ENCODE data around the genes MANEAL, C1orf122, FHL3 and NDUFS5.

DNA sequence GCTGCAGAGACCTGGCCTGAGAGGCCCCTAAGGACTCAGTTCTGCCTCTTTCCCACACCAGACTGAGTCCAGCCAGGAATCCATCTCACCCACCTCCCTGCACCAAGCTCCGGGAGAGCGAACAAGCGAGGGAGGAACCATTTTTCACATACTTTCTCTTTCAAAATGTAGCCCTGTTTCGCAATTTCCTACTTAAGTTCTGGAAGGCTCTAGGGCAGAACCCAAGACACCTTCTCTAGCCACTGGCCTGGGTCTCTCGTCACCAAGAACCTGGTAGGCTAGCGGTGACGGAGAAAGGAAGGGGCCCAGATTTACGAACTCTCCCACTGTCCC is 10.8 kb upstream of the GNL2 start:
- PRO-cap = no peak
- RAMPAGE, long total RNA = no peak

GRCh38 chr1:37793614-37794369 is at the start of gene MANEAL:
MANEAL (plus strand) TSS chr1:37793847.
- PRO-cap = bidirectional peak, plus-strand start at chr1:37793883, minus-strand start at chr1:37793884; bidirectional peak, plus-strand start at chr1:37794091, minus-strand start at chr1:37794045; bidirectional peak, plus-strand start at chr1:37794173, minus-strand start at chr1:37794143; bidirectional peak, plus-strand start at chr1:37794252, minus-strand start at chr1:37794259
- RAMPAGE, long total RNA = no peak

DNA sequence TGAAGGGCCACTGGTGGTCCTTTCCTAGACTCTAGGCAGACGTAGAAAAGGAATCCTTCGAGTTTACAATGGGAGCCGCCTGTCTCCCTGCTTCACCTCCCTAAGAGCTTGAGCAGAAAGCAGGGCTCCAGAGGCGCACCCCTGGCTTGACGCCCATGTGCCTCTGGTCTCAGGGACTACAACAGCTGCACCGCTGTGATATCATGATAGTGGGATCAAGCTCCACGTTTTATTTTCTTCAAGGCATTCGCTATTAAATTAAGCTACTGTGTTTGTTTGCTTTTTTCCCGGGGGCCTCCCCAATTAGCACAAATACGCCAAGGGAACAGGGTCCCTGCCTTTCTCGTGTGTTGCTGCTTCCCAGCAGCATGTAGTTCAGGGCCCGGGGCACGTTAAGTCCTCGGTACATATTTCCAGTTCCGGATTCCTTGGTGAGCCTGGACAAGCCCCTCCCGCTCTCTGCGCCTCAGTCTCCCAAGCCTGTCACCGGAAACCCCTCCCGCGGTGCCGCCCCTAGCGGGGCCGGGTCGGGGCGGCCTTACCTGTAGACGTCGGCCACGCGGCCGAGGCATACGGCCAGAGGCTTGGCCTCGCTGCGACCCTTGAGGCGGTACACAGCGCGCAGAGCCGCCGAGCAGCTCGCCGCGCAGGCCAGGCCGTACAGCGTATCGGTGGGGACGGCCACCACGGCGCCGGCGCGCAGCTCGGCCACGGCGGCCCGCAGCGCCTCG is at the start of gene C1orf122:
Gene C1orf122 (plus strand): TSS at position 541 of the 731 bp plus-strand sequence.
- PRO-cap = unidirectional peak, plus-strand start at position 339 of the sequence; bidirectional peak, plus-strand start at position 547 of the sequence, minus-strand start at position 370 of the sequence
- RAMPAGE, long total RNA = no peak

DNA sequence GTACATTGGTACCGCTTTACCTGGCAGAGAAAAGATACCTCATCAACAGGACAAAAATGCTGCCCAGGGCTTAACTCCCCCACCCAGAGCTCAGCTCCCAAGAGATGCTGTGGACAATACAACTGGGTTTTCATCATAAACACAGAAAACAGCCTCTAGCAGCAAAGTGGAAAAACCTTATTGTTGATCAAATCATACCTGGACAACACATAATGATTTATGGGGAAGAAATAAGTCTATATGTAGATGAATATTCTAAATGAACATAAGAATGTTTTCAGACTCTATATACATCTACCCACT is 19.3 kb downstream of the MTF1 start:
- PRO-cap = no peak
- RAMPAGE, long total RNA = no peak

- PRO-cap = bidirectional peak, plus-strand start at chr1:37860295, minus-strand start at chr1:37860202
- RAMPAGE, long total RNA = no peak
Observed at GRCh38 chr1:37859940-37860770, 763 bp upstream of the MTF1 start.

DNA sequence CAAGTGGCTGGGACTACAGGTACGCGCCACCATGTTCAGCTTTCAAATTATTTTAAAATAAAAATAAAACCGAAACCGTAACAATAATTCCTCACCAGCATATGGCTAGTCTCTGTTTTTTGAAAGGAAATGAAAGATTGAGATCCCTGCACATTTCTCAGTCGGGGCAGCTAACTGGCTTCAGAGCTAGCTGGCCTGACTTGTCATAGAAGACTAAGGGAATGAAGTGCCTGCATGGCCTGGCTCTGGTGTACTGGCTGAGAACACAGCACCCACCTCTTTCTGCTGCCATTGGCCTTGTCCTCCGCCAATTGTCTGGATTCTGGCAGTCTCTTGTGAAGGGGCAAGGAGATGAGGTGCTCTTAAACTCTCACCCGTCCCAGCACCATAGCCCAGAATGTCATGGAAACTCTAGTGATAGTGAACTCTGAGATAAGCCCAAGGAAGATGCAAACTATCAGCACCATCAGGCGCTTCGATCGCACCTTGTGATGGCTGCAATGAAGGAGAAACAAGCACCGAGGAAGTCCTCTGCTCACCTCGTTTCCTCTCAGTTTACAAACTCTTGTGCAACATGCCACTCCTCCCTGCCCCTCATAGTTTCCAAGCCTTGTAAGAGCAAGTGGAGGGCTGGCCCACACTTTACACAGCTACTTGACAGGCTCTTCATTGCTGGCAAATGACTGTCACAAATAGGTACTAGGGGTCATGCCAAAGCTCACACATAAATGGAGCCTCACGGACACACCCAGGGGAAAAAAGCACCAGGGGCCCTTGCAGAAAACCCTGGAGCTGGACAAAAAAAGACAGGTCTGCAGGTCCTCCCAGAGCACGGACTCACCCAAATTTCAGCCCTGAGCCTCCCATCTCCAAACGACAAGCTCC is 16.4 kb downstream of the INPP5B start:
- PRO-cap = no peak
- RAMPAGE, long total RNA = no peak

GRCh38 chr1:37939900-37941148 is 6.5 kb downstream of the INPP5B start:
- PRO-cap = no peak
- RAMPAGE, long total RNA = no peak

- PRO-cap = no peak
- RAMPAGE, long total RNA = no peak
Observed at GRCh38 chr1:37955223-37955811, 8.5 kb upstream of the INPP5B start.

- PRO-cap = no peak
- RAMPAGE, long total RNA = no peak
Observed at GRCh38 chr1:37976700-37977443, 12.9 kb downstream of the SF3A3 start.

- PRO-cap = bidirectional peak, plus-strand start at chr1:38005783, minus-strand start at chr1:38005514
- RAMPAGE, long total RNA = no peak
Observed at GRCh38 chr1:38005230-38006042, at the start of gene FHL3. FHL3 (minus strand) TSS chr1:38005514.

GRCh38 chr1:38270316-38270930 is 223.8 kb upstream of the POU3F1 start:
- PRO-cap = bidirectional peak, plus-strand start at chr1:38270826, minus-strand start at chr1:38270544
- RAMPAGE, long total RNA = no peak

- PRO-cap = bidirectional peak, plus-strand start at chr1:38558985, minus-strand start at chr1:38559067
- RAMPAGE, long total RNA = no peak
Observed at GRCh38 chr1:38558887-38559147, 300.8 kb downstream of the RRAGC start.

- PRO-cap = unidirectional peak, minus-strand start at chr1:38909128
- RAMPAGE, long total RNA = no peak
Observed at GRCh38 chr1:38908895-38909230, 27.5 kb upstream of the GJA9 start.

- PRO-cap = no peak
- RAMPAGE, long total RNA = no peak
Observed at GRCh38 chr1:38923669-38924159, 17.9 kb downstream of the RHBDL2 start.

GRCh38 chr1:38929090-38929755 is 12.4 kb downstream of the RHBDL2 start:
- PRO-cap = no peak
- RAMPAGE, long total RNA = no peak

GRCh38 chr1:38993169-38993618 is 2.1 kb downstream of the AKIRIN1 start:
- PRO-cap = unidirectional peak, plus-strand start at chr1:38993484
- RAMPAGE, long total RNA = no peak

DNA sequence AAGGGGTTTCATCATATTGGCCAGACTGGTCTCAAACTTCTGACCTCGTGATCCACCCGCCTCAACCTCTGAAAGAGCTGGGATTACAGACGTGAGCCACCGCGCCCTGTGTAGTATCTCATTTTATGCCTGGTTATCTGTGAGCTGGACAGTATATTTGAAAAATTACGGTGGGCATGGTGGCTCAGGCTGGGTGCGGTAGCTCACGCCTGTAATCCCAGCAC is 16.8 kb upstream of the NDUFS5 start:
- PRO-cap = no peak
- RAMPAGE, long total RNA = no peak

GRCh38 chr1:39025978-39026608 is at the start of gene NDUFS5:
NDUFS5 (plus strand) TSS chr1:39026350.
- PRO-cap = bidirectional peak, plus-strand start at chr1:39026350, minus-strand start at chr1:39026168
- RAMPAGE, long total RNA = start-site peak on the plus strand at chr1:39026303-39026384, 42,107 and 5,877 reads in 2 replicates

GRCh38 chr1:39035406-39035795 is 9.3 kb downstream of the NDUFS5 start:
- PRO-cap = no peak
- RAMPAGE, long total RNA = no peak

- PRO-cap = bidirectional peak, plus-strand start at chr1:39098868, minus-strand start at chr1:39098612
- RAMPAGE, long total RNA = no peak
Observed at GRCh38 chr1:39098352-39098877, 72.3 kb downstream of the NDUFS5 start.